ENCODE measurements around a stretch of chr15.

GRCh38 chr15:95328984-95329941 is 1001.2 kb upstream of the NR2F2 start:
- PRO-cap = no peak

- PRO-cap = no peak
Observed at GRCh38 chr15:95556699-95557420, 773.6 kb upstream of the NR2F2 start.

DNA sequence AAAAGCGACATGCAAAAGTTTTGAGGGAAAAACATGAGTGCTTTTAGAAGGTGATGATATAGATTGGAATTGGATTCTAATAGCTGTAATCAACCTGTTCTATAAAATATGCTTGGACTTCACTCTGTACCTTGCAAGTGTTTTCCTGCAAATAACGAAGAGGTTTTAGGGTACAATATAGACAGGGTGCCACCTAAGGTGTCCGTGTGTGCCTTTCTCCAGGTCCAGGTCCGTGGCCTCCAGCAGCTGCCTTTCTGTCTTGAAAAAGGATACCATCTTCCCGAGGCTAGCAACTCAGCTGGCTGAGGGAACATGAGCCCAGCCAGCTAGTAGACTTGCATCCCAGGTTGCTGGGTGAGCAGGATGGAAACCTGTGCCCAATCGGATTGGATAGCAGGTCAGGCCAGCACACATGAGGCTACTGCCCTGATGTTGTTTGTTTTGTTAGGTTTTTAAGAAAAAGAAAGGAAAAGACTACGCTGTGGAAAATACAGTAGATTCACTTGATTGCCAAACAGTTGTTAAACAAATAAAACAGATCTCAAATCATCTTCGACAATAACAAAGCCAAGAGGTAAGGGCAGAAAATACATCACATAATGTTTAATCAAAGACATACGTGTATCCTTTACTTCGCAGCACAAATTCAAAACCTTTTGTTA is 661.4 kb upstream of the NR2F2 start:
- PRO-cap = no peak

- PRO-cap = no peak
Observed at GRCh38 chr15:96171093-96171736, 159.3 kb upstream of the NR2F2 start.

- PRO-cap = no peak
Observed at GRCh38 chr15:96320601-96320988, 9.9 kb upstream of the NR2F2 start.

- PRO-cap = no peak
Observed at GRCh38 chr15:96332600-96332975, 2.1 kb downstream of the NR2F2 start.

GRCh38 chr15:96341799-96342507 is 11.5 kb downstream of the NR2F2 start:
- PRO-cap = no peak

GRCh38 chr15:96346086-96346528 is 15.6 kb downstream of the NR2F2 start:
- PRO-cap = no peak

GRCh38 chr15:96888642-96889040 is 558.1 kb downstream of the NR2F2 start:
- PRO-cap = no peak

- PRO-cap = no peak
Observed at GRCh38 chr15:96896952-96897410, 566.5 kb downstream of the NR2F2 start.

DNA sequence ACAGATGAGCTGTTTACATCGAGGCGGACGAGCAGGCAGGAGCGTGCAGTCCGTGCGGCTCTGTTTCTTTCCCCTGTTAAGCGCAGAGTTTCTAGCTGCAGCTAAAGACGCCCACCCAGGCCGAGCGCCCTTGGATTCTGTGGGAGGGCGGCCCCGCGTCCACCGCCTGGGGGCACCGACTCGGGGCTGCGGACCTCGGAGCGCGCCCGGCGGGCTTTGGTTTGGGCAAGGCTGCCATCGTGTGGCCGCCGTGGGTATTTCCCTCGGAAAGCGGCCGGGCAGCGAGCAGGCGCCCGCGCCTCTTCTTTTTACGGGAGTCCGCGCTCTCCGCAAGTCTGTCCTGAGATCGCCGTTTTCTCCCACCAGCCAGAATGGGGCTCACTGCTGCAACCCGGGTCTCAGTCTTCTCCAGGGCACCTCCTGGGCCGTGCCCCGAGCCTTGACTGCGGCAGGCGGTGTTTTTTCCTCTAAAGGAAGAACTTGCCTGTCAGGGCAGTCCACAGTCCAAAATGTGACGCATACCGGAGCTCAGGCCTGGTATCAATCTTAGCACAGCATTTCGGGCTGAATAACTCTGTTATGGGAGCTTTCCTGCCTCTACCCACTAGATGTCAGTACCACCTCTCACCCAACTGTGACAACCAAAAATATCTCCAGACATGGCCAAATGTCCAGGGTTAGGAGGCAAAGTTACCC is 219.9 kb upstream of the IGF1R start:
- PRO-cap = no peak

GRCh38 chr15:98546952-98547494 is 101.3 kb upstream of the IGF1R start:
- PRO-cap = no peak

- PRO-cap = no peak
Observed at GRCh38 chr15:98683065-98683867, 34.9 kb downstream of the IGF1R start.

DNA sequence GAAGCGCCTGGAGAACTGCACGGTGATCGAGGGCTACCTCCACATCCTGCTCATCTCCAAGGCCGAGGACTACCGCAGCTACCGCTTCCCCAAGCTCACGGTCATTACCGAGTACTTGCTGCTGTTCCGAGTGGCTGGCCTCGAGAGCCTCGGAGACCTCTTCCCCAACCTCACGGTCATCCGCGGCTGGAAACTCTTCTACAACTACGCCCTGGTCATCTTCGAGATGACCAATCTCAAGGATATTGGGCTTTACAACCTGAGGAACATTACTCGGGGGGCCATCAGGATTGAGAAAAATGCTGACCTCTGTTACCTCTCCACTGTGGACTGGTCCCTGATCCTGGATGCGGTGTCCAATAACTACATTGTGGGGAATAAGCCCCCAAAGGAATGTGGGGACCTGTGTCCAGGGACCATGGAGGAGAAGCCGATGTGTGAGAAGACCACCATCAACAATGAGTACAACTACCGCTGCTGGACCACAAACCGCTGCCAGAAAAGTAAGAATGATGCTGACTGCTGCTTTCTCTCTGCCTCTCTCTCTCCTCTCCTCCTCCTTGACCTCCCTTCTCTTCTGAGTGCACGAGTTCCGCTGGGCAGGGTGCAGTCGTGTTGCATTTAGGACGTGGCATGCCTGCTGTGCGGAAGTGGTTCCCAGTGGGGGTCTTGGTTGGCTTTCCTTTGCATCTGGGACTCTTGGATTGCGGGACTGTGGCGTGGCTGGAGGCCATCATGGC is 59.4 kb downstream of the IGF1R start:
- PRO-cap = no peak

- PRO-cap = no peak
Observed at GRCh38 chr15:98714148-98714618, 65.8 kb downstream of the IGF1R start.

DNA sequence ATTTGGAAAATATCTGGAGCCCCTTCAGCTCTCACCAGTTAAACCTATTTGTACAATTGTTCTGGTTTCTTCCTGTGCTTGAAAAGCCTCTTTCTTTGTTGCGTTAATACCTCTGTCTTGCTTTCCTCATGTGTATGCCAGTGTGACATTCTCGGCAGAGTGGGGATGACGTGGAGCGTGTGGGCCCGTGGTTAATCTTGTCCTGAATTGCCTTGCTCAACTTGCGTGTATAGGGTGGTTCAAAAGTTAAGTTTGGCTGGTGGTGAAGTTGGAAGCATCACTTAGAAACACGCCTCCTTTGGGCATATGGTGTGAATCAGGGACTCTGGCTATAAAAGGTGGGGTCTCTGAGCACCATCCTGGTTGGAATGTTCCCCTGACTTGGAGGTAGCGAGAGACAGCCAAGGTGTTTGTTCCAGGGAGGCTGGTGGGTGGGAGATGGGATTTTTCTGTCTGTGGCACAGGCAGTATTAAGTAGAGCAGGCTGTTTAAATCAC is 67.1 kb downstream of the IGF1R start:
- PRO-cap = no peak

DNA sequence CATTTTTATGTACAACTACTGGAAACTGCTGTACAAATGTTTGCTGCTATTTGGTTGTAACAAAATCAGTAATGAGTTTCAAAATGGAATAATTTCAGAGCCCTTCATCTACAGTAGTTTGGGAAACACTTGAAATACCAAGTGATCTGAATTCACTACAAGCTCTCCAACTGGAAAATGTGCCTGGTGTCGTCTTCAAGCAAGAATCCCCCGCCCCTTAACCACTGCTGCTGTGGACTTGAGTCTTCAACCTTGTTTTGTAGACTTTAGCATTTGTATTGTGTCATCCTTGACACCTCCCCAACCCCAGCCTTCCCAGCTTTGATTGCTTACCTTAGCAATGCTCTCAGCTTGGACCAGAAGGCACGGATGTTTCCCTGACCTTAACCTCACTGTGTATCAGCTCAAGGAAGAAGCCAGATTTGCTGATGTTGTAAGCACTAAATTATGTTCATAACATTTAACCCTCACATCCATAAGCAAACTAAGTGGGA is 146.3 kb downstream of the IGF1R start:
- PRO-cap = no peak

DNA sequence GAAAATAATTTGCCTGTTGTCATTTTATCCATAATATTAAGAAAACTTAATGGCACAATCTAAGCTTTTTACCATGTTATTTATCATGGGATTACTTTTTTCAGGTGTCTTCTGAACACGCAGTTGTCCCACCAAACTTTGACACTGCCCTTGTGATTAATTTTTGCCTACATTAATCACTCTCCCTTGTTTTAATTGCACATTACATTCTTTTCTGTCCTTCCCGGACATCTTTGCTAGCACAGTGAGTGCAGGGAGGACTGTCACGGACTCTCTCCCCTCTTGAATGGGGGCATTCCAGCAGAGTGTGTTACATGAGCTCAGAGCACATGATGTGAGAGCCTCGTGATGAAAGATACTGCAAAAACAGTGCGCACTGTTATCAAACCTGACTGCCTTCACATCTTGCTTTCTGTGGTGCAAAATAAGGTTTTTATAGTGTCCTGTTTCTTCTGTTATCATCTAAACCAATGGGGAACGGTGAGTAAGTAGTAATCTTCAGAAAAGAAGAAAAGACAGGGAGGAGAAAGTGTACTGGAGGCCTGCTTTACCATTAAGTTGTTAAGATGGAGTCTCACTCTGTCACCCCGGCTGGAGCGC is 167.6 kb downstream of the PGPEP1L start:
- PRO-cap = no peak

DNA sequence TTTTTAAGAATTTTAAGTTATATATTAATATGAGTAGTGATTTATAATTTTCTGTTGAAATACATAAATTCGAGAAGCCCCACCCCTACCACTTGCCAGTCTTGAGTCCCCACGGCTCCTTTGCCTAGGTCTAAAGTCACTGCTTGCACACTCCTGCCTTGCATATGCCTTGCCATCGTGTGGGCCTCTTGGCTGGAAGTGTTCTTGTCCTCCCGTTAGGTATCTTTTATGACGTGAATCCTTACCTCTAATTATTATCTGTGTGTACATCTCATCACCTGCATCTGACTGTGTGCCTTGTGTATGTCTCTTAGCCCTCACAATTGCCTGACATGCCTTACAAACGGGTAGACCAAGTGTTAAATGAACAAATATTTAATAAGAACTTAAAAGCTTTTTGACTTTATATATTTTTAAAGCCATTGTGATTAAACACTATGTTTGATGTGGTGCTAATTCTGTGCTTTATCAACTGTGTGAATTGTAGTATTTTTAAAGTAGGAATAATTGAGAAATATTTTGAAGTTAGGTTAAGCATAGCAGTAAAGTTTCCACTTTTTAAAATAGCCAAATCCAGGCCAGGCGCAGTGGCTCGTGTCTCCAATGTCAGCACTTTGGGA is 140.1 kb downstream of the PGPEP1L start:
- PRO-cap = no peak

DNA sequence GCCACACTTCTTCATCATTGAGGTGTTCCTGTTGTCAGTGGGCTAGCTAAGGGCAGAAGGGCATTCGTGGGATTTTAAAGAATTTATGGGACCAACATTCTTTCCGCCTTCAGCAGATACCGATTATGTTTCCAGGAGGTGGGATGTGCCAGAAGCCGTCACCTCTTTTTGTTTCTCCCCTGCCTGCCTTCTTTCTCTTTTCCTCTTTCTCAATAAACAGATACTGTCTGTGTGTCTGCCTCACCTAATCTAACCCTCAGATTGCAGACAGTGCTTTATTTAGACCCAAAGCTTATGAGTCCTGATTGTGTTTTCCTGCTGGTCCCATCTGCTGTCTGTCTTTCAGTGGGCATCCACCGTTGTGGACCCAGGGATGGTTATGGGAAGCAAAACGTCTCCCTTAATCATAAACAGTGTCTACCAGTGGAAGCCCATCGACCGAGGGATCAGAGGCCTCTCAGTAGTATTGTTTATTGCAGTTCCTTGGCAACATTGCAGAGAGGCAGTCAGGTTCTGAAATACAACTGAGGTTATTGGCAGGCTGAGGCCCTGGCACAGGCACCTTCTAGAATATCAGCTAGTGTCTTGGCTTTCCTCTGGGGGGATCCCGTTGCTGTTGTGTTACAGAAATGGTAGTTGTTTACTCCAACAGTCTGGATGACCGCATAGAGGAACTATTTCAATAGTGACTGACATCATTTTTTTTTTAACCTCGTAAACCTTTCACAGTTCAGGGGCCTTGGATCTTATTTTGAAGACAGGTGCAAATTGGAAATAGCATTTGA is 64.2 kb downstream of the PGPEP1L start:
- PRO-cap = no peak